SK-MEL-5 (cell line): ENCODE measurements around a stretch of chr4.

DNA sequence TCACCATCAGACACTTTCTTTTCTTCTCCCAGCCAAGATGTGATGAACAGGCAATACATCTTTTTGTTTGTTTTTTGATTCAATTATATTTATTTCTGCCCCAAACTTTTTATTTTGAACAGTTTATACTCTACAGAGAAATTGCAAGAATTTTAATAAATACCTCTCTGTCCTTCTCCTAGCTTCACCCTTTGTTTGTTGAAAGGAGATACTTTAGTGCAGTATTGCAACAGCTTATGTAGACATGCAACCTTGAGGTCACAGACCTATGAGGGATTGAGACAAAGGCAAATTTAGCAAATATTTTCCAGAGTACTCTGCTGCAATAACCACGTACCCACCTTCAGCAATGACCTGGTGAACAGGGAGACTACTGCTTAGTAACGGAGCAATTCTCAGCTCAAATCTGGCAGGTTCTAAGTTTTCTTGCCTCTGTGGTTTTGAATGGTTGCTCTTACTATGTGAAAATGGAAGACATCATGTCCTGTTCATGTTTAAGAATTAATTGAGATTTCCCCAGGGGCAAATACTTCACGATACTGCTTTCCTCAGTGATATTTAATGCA, 13.2 kb downstream of the FGA start:
RAMPAGE:
- cytosol, long total RNA: no peak
- long total RNA: no peak
- nucleus, long total RNA: no peak

DNA sequence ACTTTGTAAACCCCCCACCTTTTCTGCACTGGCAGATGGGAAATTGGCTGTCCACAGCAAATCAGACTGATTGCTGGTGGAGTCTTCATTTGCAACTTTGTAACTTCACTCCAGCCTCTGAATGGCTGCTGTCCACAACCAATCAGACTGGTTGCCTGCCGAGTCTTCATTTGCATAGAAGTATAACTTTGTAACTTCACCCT, 46.1 kb upstream of the FGG start:
RAMPAGE:
- cytosol, long total RNA: no peak
- long total RNA: no peak
- nucleus, long total RNA: no peak

RAMPAGE:
- cytosol, long total RNA: no peak
- long total RNA: no peak
- nucleus, long total RNA: no peak
Observed at GRCh38 chr4:154781470-154782199, 563 bp downstream of the RBM46 start.

RAMPAGE:
- cytosol, long total RNA: no peak
- long total RNA: no peak
- nucleus, long total RNA: no peak
Observed at GRCh38 chr4:155353800-155354491, 22.8 kb downstream of the MAP9 start.

RAMPAGE:
- cytosol, long total RNA: no peak
- long total RNA: no peak
- nucleus, long total RNA: no peak
Observed at GRCh38 chr4:155935353-155935740, 18.3 kb downstream of the CTSO start.

DNA sequence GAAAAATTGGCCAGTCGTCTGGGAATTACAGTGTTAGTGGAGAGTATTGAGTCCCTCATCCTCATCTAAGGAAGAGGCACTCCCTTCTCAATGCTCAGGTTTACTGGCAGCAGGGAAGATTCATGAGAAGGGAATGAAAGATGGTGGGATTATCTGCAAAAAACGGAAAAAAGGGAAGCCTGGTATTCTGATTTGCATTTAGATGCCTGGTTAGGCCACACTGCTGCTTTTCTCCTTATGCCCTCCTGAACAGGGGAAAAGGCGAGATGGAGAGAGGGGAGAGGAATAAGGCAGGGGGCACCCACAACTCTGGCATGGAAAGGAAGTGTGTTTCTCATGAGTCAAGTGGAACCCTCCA, 5.4 kb upstream of the CTSO start:
RAMPAGE:
- cytosol, long total RNA: no peak
- long total RNA: no peak
- nucleus, long total RNA: no peak

DNA sequence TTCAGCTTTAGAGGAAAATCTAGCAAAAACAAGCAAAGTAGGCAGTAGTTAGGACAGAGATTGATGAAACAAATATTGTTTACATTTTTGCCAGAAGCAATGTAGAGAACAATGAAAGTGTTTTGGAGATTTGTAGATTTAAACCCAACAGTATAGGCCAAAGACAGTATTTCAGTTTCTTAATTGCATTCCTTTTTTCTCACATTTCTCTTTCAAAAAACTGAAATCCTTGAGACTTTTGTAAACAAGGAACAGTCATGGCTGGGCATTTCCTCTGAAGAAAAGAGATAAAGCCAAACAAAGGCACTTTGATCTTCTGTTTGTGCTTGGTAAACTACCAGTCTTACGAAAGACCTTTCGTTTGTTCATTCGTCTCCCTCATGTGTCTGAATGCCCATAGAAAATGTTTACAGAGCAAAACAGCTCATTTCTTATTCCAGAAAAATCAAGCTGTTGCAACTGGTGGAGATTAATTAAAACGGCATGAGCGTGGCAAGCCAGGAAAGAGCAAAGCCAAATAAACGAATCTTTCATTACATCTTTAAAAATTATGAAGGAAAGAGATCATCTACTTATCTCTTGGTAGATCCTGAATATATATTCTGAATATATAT, 178.0 kb downstream of the GASK1B start:
RAMPAGE:
- cytosol, long total RNA: no peak
- long total RNA: no peak
- nucleus, long total RNA: no peak

DNA sequence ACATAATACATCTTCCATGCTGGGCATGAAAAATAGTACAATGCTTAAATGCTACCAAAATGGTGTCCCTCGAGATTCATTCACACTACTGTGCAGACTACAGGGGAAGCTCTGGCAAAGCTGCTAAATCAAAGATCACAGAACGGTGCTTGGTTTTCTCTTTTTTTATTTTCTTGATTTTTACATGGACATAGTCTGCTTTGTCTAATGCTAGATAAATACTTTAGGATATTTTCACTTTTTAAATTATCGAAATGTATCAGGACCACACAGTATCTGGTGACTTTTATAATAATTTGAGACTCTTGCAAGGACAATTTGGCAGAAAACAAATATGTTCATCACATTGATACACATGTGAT, 7.7 kb downstream of the GASK1B start:
RAMPAGE:
- cytosol, long total RNA: no peak
- long total RNA: no peak
- nucleus, long total RNA: no peak

RAMPAGE:
- cytosol, long total RNA: no peak
- long total RNA: no peak
- nucleus, long total RNA: no peak
Observed at GRCh38 chr4:158817712-158818456, 49.1 kb downstream of the FNIP2 start.

RAMPAGE:
- cytosol, long total RNA: no peak
- long total RNA: no peak
- nucleus, long total RNA: no peak
Observed at GRCh38 chr4:158945667-158946258, 89.3 kb downstream of the C4orf45 start.

GRCh38 chr4:159010531-159011386, 24.3 kb downstream of the C4orf45 start:
RAMPAGE:
- cytosol, long total RNA: no peak
- long total RNA: no peak
- nucleus, long total RNA: no peak

DNA sequence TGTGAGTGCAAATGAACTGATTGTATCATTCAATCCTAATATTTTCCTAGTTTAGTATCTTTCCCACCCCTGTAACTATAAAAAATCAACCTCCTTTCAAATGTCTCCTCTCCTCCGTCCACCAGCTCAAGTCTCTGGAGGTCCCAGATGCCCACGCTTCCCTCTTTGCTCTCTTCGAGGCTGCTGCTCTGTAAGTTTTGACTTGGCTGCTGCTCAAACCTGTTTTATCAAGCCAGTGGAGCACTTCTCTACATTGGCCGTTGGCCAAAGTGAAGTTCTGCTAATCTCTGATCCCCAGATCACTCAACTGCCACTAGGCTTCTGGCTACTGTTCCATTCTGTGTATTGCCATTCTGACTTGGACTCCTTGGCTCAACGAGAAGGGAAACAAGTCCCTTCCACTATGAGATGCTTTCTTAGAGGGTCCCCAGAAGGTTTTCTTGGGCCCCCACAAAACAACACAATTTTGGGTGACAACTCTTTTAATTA, 7.1 kb upstream of the C4orf45 start:
RAMPAGE:
- cytosol, long total RNA: no peak
- long total RNA: no peak
- nucleus, long total RNA: no peak

RAMPAGE:
- cytosol, long total RNA: no peak
- long total RNA: no peak
- nucleus, long total RNA: no peak
Observed at GRCh38 chr4:159248662-159249287, 145.9 kb downstream of the RAPGEF2 start.

DNA sequence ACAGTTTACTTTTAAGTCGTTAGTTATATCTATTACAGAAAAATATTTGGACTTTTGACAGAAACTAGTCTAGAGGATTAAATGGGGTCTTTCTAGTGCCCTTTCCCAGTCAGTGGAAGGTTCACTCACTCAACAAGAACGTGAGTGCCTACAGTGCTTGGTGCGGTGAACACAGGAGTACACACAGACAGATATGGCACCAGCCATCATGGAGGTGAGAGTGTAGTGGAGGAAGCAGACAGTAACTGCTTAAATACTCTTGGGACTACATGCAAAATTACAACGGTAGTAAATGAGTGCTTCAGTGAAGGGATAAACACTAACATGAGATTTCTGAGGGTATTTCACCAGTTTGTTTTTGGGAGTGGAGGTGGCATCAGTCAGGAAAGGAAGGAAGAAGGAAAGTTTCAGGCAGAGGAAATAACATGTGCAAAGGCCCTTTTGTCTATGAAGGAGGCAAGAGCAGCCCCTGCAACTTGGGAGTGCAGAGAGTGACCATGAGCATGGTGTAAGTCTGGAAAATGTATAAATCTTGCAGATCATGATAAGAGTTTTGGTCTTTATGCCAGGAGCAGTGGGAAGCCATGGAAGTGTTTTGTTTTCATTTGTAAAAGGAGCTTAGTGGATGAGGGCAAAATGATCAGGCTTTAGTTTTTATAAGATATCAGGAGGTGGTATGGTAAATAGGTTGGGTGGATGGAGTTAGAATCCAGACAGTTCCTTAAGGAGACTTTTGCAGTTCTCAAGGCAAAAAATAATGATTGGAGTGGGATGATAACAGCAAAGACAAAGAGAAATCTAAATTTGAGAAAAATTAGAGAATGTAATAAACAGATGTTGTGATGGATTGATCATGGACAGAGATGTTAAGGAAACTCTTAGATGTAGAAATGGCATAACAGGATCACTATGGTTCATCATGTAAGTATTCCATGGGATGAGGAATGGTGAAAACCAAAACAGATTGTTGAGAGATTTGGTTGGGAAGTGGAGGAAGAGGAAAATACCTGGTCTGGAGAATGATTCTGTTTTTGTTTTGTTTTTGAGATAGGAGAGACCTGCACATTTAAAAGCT, 162.5 kb downstream of the RAPGEF2 start:
RAMPAGE:
- cytosol, long total RNA: no peak
- long total RNA: no peak
- nucleus, long total RNA: no peak

GRCh38 chr4:159267281-159268109, 164.6 kb downstream of the RAPGEF2 start:
RAMPAGE:
- cytosol, long total RNA: no peak
- long total RNA: no peak
- nucleus, long total RNA: no peak

RAMPAGE:
- cytosol, long total RNA: no peak
- long total RNA: no peak
- nucleus, long total RNA: no peak
Observed at GRCh38 chr4:159314211-159314781, 211.4 kb downstream of the RAPGEF2 start.

GRCh38 chr4:161817788-161818181, 346.0 kb downstream of the FSTL5 start:
RAMPAGE:
- cytosol, long total RNA: no peak
- long total RNA: no peak
- nucleus, long total RNA: no peak

DNA sequence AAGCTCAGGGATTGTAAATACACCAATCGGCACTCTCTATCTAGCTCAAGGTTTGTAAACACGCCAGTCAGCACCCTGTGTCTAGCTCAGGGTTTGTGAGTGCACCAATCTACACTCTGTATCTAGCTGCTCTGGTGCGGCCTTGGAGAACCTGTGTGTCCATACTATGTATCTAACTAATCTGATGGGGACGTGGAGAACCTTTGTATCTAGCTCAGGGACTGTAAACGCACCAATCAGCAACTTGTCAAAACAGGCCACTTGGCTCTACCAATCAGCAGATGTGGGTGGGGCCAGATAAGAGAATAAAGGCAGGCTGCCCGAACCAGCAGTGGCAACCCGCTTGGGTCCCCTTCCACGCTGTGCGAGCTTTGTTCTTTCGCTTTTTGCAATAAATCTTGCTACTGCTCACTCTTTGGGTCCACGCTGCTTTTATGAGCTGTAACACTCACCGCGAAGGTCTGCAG, 426.5 kb downstream of the NAF1 start:
RAMPAGE:
- cytosol, long total RNA: no peak
- long total RNA: no peak
- nucleus, long total RNA: no peak

RAMPAGE:
- cytosol, long total RNA: no peak
- long total RNA: no peak
- nucleus, long total RNA: no peak
Observed at GRCh38 chr4:163439824-163440175, 33.8 kb downstream of the TKTL2 start.

RAMPAGE:
- cytosol, long total RNA: no peak
- long total RNA: no peak
- nucleus, long total RNA: no peak
Observed at GRCh38 chr4:163492934-163493319, 1.6 kb upstream of the TMA16 start.